Ishikawa (cell line): Measurements from ENCODE around the gene CIPC.

DNA sequence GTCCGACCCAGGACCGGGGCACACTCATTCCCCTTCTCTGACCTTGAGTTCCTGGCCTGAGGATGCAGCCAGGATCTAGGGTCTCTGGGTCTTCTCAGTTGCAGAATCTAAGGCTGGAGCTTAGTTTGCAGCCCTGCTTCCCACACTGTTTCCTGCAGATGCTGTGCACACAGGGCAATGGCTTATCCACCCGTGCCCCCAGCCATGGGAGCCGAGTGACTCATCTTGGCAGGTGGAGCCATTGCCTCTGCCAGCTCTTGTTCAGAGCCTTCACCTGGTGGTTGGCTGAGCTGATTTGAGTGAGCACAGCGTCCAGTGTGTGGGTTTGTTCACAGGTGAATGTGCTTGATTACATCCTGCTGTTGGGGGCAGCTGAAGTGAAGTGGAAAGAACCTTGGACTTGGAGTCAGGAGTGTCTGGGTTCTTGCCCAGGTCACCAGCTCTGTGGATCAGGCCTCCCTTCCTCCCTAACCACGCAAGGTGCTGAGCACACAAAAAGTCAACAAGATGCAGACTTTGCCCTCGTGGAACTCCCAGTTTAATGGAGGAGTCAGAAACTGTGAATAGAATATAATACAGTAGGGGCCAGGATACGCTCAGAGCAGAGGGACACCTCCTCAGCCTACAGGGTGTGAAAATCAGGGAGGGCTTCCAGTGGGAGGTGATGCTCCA is 22.6 kb downstream of the JDP2 start:
- RRBS: no CpG with 5 or more reads among the region's 8 CpGs

- RRBS: no CpG with 5 or more reads among the region's 7 CpGs
These were observed 6.6 kb upstream of the BATF start for GRCh38 chr14:75515626-75516028.

DNA sequence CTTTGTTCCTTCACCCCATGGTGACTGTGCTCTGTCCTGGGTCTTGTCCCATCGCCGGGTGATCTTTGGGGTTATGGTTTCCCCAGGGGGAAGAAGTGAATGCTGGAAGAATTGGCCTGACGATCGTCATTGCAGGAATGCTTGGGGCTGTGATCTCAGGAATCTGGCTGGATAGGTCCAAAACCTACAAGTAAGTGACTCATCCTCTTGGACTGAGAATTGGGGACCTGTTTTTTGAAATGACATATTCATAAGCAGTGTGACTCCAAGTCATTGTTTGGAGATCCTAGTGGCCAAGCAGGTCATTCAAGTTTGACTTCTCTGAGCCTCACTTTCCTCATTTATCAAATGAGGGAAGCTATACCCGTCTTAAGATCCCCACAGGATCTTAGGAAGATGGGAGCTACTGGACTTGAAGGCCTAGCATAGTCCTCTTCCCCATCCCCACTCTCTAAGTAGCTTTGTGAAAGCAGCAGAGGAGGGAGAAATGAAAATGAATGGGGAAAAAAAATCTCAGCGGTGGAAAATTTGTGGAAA is 25.8 kb downstream of the ERG28 start:
- RRBS: no CpG with 5 or more reads among the region's 6 CpGs

DNA sequence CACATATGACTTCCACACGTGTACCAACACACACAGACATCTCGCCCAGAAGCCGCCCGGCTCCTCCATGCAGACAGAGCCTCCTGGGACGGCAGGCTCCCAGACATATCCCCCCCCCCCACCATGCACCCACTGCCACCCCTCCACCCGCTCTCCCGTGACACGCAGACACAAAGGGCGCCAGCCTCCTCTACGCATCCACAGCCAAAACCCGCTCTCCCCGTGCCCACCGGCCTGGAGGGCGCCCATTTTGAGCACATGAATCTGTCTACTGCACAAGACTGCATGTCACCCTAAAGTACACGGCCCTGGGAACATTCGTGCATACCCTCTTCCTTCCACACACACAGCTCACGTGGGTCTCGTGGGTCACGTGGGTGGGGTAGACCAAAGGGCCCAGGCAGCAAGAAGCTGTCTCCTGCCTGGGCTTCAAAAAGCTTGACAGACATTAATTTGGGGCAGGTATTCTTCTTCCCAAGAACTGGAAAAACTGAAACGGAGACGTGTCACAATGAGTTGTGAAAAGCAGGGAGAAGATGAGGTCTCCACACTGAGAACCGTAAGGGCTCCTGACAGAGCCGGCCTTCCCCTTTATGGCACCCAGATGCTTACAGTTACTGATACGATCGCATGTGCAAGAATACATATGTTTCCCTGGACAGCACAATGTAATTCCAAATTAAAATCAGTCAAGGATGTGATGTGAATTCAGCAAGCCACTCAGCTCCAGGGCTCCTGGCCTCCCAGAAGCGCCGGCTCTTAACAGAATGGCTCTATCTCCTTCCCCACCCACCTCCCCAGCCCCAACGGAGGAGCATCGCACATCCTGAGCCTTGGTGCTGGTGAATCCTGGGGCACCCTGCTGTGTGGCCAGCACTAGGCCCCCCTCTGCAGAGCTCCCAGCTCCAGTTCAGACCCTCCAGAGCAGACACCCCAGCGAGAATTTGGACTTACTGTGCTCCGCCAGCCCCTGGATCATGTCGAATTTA is 1.9 kb downstream of the TGFB3 start:
- RRBS: no CpG with 5 or more reads among the region's 32 CpGs

DNA sequence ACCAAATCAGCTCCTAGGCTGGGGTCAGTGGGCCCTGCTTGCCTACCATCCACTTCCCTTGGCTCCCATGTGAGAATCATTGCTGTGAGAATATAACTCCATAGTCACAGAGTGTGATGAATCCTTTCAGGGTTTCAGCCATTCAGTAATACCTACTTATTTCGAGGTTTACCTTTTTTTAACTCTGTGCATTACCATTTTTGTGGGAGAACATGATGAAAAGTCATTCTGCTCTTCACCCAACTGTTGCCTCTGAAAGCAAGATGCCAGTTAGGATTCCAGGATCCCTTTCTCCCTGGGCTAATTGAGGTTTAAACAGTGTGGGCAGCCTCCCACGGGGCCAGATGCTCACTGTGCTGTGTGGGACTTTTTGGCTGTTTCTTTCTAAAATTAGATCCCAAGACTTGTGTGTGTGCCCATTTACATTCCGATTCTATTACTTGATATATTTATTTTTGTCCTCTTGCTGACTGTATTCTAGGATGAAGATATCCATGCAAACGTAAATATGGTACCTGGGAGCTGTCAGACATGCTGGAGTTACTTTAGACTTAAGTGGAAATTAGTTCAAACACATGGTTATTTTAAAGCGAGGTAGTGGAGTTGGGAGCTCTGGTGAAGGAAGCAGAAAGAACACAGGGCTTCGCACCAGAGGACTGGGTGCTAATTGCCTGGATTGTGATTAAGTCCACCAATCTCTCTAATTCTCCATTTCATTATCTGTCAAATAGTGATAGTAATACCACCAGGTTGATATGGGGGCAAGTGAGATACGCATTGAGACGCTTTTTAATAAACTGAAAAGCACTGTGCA is 6.2 kb downstream of the IFT43 start:
- RRBS: no CpG with 5 or more reads among the region's 8 CpGs

DNA sequence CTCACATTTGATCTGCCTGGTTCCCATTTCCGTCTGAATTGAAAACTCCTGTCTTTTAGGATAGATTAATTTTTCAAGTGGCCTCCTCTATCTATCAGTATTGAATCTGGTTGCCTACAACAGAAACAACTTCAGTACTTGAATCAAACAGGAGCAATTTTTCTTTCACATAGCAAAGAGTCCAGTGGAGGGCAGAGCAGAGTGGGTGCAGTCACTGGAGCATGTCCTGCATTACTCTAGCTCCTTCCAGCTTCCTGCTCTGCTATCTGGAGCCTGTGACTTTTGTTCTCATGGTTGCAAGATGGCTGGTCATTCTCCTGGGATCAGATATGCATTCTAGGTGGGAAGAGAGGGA is 7.9 kb downstream of the IFT43 start:
- RRBS: no CpG with 5 or more reads among the region's 1 CpG

- RRBS: no CpG with 5 or more reads among the region's 2 CpGs
These were observed 11.1 kb downstream of the IFT43 start for GRCh38 chr14:75996672-75997125.

- RRBS: no CpG with 5 or more reads among the region's 17 CpGs
These were observed 8.5 kb downstream of the VASH1 start for GRCh38 chr14:76769645-76770262.

- RRBS: no CpG with 5 or more reads among the region's 5 CpGs
These were observed 1.2 kb downstream of the ANGEL1 start for GRCh38 chr14:76811497-76811954.

GRCh38 chr14:76924400-76925118 is 98.4 kb downstream of the LRRC74A start:
- RRBS: 54% methylated on average over 2 of the region's 15 CpGs

- RRBS: no CpG with 5 or more reads among the region's 1 CpG
These were observed 88.7 kb downstream of the IRF2BPL start for GRCh38 chr14:76939852-76940164.

- RRBS: 2% methylated on average over 37 of the region's 49 CpGs
These were observed 72.0 kb downstream of the IRF2BPL start for GRCh38 chr14:76956327-76957120.

GRCh38 chr14:76957261-76957958 is 71.1 kb downstream of the IRF2BPL start:
- RRBS: no CpG with 5 or more reads among the region's 6 CpGs

DNA sequence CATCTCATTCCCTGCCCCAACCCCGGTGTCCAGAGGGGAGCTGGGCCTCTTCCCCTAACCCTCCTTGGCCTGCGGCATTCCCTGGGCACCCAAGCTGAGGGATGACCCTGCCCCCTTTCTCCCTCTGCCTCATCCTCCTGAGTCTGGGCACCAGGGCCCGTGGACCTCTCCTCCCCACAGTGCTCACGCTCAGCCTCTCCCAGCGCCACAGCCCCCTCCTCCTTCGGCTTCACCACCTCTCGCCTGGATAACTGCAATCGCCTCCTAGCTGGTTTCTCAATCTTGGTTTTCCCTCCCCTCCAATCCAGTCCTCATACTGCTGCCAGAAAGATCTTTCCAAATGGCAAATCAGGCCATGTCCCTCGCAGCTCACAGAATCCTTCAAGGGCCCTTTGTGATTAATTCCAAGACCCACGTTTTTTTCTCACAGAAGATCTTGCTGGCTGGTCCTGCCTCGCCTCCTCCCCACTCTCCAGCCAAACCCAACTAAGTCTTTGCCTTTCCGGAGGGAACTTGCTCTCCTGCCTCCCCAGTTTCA is 16.2 kb downstream of the IRF2BPL start:
- RRBS: no CpG with 5 or more reads among the region's 12 CpGs

- RRBS: 1% methylated on average over 7 of the region's 32 CpGs
These were observed 5.7 kb upstream of the IRF2BPL start for GRCh38 chr14:77033741-77035006.

GRCh38 chr14:77043133-77044198 is 15.0 kb upstream of the IRF2BPL start:
- RRBS: no CpG with 5 or more reads among the region's 15 CpGs

- RRBS: no CpG with 5 or more reads among the region's 14 CpGs
These were observed 22.7 kb upstream of the IRF2BPL start for GRCh38 chr14:77051128-77051688.

DNA sequence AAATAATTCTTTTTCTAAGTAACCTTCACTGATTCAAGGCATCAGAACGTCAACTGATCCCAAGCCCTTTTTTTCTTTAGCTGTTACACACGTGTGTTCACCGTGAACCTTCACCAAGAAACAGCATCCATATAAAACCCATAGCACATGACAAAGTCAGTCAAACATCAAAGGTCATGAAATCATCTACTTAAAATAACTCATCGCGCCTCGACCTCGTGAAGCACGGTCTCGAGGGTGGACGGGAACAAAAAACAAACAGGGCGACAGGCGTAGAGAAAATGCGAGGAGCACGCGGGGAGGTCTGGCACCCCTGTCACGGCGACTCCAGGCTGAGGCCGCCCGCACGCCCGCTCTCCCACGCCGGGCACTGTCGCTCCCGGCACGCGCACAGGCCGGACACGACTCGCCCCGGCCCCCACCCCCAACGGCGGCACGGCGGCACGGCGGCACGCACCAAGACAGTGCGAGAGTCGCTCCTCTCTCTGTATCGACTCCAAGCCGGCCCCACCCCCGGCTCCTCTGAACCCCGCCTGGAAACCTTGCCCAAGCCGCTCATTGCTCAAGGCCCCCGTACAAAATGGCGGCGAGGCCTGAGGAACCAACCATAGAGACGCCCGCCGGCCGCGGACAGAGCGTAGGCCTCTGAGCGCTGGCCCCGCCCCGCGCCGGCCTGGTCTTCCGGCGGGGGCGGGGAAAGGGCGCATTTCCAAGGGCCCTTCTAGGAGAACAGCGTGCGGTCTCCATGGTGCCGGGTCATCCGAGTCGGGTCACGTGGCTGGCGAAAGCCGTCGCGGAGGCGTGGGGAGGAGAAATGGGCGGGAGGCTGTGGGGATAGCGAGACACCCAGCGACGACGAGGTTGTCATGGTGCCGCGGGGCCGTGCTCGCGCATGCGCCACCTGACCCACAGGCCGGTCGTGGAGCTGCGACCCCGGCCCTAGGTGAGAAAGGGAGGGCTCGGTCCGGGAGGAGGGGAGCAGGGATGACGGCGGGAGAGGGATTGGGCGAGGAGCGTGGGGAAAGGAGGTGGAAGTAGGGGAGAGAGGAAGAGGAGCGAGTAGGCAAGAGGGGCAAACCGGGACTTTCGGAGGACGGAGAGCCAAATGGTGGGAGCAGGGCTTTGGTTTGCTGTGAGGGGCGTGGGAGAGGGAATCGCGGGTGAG is at the start of gene CIPC:
Gene CIPC, plus strand, starts transcription at position 840 of the 1,165 bp plus-strand sequence.
- RRBS: 1% methylated on average over 33 of the region's 102 CpGs

- RRBS: no CpG with 5 or more reads among the region's 9 CpGs
These were observed 1.5 kb downstream of the CIPC start for GRCh38 chr14:77099245-77100250.